GM12892 (cell line): ENCODE measurements around a stretch of chr1.

- RRBS = no CpG with 5 or more reads among the region's 7 CpGs
Observed at GRCh38 chr1:54850421-54851024, 36.5 kb downstream of the DHCR24 start.

GRCh38 chr1:54859142-54859562 lies 27.8 kb downstream of the DHCR24 start:
- RRBS = no CpG with 5 or more reads among the region's 2 CpGs

- RRBS = no CpG with 5 or more reads among the region's 9 CpGs
Observed at GRCh38 chr1:54989480-54990105, 9.1 kb upstream of the BSND start.

- RRBS = no CpG with 5 or more reads among the region's 17 CpGs
Observed at GRCh38 chr1:55068742-55069841, 29.7 kb downstream of the PCSK9 start.

- RRBS = no CpG with 5 or more reads among the region's 8 CpGs
Observed at GRCh38 chr1:55443424-55444183, 228.4 kb upstream of the USP24 start.

- RRBS = no CpG with 5 or more reads among the region's 4 CpGs
Observed at GRCh38 chr1:56062485-56063032, 516.8 kb downstream of the PLPP3 start.

- RRBS = no CpG with 5 or more reads among the region's 9 CpGs
Observed at GRCh38 chr1:56461039-56461819, 118.1 kb downstream of the PLPP3 start.

DNA sequence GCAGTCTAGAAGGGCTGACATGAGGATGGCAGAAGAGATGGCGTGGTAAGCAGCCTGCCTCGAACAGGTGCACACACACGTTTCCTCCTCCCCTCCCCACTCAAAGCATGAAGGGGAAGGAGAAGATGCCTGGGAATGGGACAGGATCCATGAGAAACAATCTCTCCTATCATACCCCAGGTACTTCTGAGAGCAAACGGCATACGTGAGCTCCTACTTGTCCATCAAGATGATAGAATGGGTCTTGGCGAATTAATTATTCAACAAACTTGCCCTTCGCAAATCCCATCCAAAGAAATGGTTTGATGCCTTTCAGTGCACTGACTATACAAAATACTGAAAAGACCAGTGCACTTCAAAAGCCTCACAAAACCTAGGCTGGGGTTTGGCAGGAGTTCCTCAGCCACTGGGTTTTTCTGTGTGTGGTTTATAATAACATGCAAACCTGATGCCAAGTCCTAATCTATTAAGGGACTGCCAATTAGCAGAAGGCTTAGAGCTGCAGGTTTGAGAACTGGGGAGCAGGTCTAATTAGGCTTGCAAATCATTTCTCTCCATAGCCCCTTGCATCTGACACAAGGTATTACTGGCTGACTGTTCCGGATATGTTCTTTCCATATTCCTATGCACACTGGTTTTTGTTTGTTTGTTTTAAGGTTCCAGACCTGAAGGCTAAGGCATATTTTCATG lies 27.8 kb downstream of the PLPP3 start:
- RRBS = no CpG with 5 or more reads among the region's 8 CpGs

- RRBS = no CpG with 5 or more reads among the region's 3 CpGs
Observed at GRCh38 chr1:56559696-56560272, 19.6 kb downstream of the PLPP3 start.

DNA sequence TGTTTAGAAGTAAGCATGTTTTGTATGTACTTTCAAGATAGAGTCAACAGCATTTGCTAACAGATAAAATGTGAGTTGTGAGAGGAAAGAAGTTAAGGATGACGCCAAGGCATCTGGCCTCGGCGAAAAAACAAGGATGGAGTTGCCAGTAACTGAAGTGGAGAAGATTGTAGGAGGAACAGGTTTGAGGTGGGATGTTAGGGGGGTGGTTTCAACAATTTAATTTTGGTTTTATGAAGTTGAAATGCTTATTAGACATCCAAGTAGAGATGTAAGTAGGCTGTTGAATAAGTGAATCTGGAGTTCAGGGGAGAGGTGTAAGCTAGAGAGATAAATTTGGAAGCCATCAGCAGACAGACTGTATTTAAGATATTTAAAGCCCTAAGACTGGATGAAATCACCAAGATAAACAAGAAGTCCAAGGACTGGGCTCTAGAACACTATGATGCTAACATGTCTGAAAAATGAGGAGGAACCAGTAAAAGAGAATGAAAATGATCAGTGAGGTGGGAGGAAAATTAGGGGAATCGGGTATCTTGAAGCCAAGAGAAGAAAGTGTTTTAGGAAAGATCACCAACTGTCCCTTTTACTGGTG lies 39.0 kb downstream of the PRKAA2 start:
- RRBS = no CpG with 5 or more reads among the region's 4 CpGs

- RRBS = no CpG with 5 or more reads among the region's 4 CpGs
Observed at GRCh38 chr1:56816851-56817310, 2.3 kb downstream of the FYB2 start.

GRCh38 chr1:56905529-56906063 lies 51.0 kb downstream of the C8A start:
- RRBS = no CpG with 5 or more reads among the region's 4 CpGs

- RRBS = no CpG with 5 or more reads among the region's 2 CpGs
Observed at GRCh38 chr1:56920568-56920931, 45.3 kb downstream of the C8B start.

DNA sequence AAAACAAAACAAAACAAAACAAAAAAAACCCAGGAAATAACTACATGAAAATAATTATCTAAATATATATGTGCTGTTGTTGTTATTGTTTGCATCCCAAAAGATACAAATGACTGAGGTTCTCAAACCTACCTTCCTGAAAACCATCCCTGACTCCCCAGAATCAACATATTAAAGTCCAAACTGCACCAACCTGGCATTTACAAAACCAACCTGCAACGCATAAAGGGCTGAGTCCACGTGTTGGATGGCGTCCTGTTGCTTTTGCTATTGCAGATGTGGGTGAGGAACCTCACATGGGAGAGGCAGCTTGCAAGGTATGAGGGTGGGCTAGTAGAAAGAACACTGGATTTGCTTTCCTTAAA lies 1.5 kb upstream of the C8B start:
- RRBS = no CpG with 5 or more reads among the region's 3 CpGs

DNA sequence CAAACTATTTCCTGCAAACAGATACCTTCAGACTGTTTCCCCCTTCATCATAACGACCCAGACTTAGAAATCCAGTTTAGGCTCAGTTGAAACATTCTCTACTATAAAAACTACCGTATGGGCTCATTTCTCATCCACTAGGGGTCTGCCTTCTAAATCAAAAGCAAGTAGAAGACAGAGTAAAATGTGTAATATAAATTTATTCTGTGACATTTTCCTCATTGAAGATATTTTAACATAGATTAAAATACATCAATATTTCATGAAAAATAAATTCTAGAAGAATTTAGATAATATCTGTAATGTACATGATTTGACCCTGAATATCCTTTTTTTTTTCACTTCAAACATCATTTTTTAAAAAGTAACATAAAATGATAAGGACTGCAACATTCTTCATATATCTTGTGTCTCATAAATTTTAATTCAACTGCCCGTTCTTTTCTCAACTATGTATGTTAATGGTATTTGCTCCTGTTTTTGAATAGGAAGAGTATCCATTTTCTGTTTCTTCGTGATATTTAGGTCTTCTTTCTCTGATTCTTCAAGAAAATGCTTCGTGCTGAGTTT lies 65.9 kb downstream of the OMA1 start:
- RRBS = no CpG with 5 or more reads among the region's 5 CpGs

- RRBS = no CpG with 5 or more reads among the region's 2 CpGs
Observed at GRCh38 chr1:58572723-58573080, 4.3 kb downstream of the TACSTD2 start.

GRCh38 chr1:58675440-58675808 lies 24.4 kb downstream of the MYSM1 start:
- RRBS = no CpG with 5 or more reads among the region's 3 CpGs

DNA sequence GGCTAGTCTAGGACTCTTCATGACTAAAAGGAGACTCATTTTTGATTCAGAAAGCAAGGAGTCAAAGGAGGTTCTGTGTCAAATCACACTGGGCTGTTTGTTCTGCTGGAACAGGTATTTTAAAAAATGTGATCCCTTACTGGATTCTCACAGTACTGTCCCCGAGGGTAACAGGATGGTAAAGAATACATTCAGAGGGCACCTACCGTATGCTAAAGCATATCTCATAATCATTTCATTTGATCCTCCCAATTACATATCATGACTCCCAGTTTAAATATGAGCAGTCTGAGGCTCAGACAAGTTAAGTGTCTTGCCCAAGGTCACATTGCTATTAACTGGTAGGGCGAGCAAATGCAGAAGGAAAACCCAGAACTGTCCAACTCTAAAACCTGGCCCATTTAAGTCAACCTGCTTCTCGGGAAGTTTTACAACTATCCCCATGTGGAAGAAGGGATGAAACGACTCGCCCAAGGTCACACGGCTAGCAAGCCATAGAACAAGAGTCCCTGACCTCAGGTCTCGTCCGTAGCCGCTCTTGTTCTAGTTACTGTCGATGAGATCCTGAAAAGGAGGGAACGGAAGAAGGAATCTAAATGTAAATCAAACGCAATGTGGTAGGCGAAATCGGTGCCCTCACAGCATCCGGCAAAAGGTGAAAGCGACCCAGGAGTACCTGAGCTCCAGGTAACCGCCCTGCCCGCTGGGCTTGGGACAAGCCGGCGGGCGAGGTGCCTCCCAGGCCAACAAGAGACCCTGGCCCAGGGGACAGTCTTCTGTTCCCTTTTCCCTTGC lies 556 bp downstream of the MYSM1 start:
- RRBS = 2% methylated on average over 7 of the region's 22 CpGs

DNA sequence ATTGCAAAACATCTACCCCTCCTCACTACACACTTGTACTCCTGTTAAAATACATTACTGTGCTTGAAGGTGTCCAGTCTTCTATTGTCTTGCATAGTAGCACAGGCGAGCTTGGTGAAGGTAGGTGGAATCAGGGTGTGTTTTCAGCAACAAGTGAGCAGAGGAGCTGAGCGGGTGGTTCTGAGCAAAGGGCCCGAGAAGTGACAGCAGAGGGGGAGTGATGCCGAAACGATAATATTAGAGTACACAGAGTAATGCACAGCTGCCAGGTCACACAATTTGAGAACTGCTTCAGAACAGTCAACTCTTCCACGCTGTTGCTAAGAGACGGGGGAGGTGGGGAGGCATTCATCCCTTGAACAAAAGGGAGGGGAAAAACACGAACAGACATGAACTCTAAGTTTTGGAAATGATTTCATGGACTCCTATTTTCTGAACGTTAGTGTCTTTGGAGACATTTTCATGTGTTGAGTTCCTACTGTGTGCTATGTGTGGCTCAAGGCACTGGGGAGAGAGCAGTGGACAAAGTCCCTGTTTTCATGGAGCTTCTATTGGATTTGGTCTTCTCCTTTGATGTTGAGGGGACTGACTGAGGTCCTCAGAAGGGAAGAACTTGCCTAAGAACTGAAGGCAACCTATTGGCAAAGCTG lies 30.6 kb downstream of the JUN start:
- RRBS = no CpG with 5 or more reads among the region's 9 CpGs

DNA sequence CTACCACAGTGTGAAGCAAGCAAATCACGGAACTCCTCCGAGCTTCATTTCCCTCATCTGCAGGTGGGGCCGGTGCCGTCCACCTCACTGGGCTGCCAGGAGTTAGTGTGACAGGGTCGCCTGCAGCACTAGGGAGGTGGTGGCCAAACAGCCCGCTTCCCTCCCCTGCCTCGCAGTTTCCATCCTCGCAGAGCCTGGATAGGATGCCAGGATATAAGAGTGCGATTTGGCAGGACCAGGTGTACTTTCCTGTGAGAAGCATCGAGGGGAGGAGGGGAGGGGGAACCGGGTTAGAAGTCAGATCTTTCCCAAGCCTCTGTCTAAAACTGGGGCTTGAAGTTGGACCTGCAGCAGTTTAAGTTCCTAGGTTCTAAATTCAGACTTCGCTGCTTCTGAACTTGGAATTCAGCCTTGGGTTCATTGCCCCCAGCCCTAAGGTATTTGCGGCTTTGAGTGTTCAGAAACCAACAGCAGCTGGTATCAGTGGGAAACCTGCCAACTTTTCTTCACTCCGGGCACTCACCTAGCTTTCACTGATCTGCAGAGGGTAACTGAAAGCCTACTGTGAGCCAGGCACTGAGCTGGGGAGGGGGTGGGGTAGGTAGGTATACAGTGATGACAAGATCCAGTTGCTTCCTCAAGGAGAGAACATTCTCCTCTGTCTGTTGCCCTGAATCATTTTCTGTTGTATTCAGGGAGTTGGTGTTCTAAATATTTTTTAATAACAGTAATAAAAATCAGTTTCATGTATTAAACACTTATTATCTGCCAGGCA lies 1.8 kb upstream of the JUN start:
- RRBS = no CpG with 5 or more reads among the region's 14 CpGs